CD14-positive monocyte (primary cell): Measurements from ENCODE around the gene ENOX1.

- CAGE, long polyA plus RNA = no peak
Observed at GRCh38 chr13:41650063-41650590, 192.8 kb downstream of the RGCC start.

DNA sequence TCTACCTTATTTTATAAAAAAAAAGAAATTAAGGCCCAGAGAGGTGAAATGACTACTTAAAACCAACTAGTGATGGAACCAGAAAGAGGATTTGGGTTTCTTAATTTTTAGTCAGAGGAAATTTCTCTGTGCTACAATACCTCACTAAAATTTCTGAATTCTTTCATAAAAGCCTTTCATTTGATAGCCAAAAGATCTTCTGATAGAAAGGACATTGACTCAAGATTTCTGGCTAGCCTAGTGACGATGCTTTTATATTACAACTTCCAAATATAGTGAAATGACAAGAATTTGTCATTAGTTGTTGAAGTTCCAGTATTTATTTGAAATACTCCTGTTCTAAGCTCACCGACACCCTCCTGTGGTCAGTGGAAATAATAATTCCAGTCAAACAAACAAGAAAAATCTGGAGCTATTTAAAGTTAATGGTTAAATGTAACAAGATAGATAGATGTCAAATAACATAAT, 195.3 kb downstream of the RGCC start:
- CAGE, long polyA plus RNA = no peak

GRCh38 chr13:41694752-41695380, 237.5 kb downstream of the RGCC start:
- CAGE, long polyA plus RNA = no peak

DNA sequence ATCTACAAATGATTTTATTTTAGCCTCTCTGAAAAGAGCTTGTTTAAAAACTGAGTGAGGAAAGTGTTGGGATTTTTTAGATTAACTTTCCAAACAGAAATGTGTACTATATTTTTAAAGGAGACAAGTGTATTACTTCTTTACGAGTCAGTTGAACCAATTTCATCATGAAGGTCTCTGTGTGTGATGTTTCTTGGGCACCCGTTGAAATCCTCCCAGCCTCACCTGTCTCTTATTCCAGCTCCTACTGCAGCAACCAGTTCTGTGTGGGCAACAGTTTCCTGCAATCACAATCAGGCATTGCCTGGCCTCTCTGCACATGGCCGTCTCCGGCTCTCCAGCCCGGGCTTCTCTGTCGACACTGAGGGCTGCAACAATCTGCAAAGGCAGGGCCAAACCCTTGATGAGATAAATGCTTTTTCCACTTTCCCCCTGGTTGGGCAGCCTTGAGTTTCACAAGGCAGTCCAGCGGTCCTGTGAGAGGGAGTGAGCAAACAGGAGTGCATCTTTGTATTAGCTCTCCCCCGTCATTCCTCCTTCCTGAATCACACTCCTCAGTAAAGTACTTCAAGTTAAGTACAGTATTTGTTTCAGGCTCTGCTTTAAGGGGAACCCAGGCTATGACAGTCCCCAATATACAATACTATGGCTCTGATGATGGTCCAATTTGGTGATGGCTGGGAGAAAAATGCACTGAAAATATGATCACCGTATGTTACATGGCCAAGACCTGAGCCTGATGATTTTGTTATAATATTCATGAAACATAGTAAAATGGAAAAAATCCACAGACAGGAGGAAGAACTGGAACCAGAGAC, 40.7 kb upstream of the VWA8 start:
- CAGE, long polyA plus RNA = no peak

GRCh38 chr13:42040785-42041527, 7.5 kb upstream of the DGKH start:
- CAGE, long polyA plus RNA = no peak

DNA sequence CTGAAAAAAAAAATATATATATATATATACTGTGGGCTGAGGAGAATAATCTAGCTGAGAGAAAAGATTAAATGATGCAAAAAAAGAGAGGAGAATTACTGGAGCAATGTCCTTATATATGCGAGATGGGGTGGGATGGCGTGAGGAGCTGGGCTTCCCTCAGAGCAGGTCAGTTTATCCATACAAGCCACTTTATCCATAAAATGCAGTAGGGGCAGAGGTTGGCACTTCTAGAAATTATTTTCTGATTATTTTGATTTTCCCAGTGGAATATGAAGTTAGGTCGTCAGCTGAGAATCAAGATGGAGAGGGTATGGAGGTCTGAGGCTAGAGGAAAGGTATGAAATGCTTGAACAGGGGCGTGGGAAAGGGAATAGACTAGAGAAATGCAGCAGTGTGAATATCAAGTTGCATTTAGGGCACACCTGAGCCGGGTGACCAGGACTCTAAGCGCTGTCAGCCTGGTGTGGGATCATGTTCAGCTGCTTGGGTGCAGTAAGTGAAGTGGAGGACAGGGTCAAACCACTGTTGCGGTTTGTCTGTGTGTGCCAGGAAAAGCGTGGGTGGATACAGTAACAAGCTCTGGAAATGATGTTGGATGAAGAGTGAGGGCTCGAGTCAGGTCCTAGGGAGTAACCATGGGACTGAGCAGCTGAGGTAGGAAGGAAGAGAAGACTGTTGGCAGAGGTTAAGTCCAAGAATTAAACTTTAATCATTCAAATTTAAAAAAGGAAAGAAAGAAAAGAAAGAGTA, 15.7 kb downstream of the DGKH start:
- CAGE, long polyA plus RNA = no peak

DNA sequence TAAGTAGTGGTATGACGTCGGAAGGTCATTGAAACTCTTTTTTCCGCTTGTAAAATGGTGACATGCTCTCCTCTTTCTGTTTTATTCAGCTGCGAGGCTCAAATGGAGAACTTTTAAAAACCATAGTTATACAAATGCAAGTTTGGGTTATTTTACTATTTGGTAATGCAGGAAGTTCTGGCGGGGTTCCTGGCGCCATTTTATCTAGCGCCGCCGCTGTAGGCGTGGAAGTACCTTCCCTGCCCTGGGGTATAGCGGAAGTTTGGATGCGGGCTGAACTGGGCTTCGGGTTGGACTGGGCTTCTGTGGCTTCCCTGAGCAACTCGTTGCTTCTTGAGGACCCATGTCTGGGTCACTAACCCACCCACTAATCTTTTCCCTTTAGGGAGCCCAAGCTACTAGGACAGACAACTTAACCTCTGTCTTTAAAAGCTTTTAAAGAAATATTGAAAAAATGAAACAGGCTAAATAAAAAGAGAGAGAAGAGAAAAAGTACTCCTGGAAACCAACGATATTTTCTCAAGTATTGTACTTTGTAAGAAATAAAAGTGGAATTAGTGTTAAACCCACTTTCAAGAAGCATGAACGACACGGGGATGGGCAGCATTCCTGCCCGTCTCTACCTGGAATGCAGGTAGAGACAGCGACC, 35.0 kb downstream of the DGKH start:
- CAGE, long polyA plus RNA = no peak

DNA sequence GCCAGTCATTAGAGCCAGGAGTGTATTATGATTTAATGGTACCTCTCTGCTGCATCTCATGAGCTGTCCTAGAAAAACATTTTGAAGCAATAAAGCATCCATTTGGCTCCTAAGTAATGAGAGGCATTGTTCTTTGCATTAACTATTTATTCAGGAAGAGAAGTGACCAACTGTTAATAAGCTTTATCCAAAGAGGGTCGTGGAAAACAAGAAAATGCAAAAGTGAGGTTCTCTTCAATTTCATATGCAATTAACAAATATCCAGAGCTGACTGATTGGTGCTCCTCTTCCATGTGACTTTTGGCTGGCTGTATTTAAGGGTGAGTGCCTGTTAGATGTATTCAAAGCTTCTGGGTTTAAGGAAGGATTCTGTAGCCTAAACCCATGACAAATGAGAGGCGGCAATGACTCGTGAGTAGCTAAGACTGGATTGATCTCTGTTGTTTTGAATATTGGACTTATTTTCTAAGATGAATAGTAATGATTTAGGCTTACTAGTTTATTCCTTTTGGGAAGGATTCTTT, 105.2 kb downstream of the DGKH start:
- CAGE, long polyA plus RNA = no peak

DNA sequence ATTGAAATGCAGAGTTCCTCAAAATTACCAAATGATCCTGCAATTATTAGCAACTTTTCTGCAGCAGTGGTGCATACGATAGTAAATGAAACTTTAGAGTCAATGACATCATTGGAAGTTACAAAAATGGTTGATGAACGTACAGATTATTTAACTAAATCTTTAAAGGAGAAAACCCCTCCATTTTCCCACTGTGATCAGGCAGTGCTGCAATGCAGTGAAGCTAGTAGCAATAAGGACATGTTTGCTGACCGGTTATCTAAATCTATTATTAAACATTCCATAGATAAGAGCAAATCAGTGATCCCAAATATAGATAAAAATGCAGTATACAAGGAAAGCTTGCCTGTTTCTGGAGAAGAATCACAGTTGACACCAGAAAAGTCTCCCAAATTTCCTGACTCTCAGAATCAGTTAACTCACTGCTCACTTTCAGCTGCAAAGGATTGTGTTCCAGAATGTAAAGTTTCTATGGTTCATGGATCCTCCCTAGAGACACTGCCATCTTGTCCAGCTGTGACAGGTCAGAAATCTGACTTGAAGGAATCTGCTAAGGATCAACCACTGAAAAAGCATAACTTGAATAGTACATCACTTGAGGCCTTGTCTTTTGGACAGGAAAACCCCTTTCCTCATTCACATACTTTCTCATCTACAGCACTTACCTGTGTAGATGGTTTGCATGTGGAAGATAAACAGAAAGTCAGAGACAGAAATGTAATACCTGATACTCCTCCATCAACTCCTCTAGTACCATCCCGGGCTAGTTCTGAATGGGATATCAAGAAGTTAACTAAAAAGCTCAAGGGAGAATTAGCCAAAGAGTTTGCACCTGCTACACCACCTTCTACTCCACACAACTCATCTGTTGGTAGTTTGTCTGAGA, 29.6 kb downstream of the AKAP11 start:
- CAGE, long polyA plus RNA = no peak

DNA sequence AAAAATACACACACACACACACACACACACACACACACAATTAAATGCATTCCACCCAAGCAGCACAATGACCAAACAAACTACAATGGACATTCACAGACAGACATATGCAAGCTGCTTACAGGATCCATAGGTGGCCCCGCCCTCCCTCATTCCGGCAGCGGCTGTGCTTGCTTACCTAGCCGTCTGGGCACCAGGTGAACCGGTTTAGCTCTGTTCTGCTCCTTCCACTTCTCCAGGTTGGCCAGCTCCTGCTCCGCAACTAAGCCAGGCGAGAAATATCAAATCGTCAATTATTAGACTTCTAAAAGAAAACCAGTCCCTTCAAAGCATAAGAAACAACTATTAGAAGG, 23.1 kb downstream of the EPSTI1 start:
- CAGE, long polyA plus RNA = no peak

- CAGE, long polyA plus RNA = no peak
Observed at GRCh38 chr13:43786410-43787732, at the start of gene ENOX1. Gene ENOX1 (minus strand): TSS chr13:43786972.

DNA sequence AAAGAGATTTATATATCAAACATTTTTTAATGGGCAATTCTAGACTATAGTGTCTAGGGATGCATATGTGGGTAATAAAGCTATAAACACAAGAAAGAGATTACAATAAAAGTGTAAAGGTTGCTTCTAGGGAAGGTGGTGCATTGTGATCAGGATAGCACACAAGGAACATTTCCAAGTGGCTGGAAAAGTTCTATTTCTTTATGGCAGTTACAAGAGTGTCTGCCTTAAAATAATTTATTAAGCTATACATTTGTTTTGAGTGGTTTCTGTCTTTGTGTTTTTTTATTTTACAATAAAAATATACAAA, 59.7 kb downstream of the SMIM2 start:
- CAGE, long polyA plus RNA = no peak

GRCh38 chr13:44112552-44113157, 48.4 kb downstream of the SMIM2 start:
- CAGE, long polyA plus RNA = no peak

DNA sequence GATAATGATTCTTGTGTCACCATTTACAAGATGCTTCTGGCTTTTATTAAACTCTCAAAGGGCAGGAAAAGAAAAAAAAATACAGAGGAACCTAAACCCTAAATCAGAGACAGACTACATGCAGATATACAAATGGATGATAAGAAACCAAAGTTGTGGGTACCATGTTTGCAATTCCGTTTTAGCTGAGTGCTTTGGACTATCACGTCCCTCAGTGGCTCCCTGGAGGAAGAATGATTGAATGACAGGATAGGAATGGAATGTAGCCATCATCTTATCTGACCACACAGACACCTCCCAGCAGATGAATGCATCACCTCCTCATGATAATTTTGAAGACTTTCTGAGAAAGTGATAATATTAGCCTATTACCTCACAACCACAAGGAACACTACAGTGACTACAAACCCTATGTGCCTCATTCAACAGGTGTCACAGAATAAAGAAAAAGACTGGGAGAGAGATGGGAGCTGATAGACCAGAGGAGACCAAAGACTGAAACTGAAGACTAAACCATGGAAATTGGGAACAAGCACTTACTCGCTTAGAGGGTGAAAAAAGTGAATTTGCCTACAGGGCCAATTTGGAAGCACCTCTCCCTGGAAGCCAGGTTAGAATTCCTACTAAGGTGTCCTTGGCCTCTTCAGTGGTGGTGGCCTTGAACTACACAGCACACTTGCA, 17.8 kb downstream of the SMIM2 start:
- CAGE, long polyA plus RNA = no peak

GRCh38 chr13:44305826-44306348, 67.7 kb upstream of the SERP2 start:
- CAGE, long polyA plus RNA = no peak

GRCh38 chr13:44364470-44365180, 9.0 kb upstream of the SERP2 start:
- CAGE, long polyA plus RNA = no peak

DNA sequence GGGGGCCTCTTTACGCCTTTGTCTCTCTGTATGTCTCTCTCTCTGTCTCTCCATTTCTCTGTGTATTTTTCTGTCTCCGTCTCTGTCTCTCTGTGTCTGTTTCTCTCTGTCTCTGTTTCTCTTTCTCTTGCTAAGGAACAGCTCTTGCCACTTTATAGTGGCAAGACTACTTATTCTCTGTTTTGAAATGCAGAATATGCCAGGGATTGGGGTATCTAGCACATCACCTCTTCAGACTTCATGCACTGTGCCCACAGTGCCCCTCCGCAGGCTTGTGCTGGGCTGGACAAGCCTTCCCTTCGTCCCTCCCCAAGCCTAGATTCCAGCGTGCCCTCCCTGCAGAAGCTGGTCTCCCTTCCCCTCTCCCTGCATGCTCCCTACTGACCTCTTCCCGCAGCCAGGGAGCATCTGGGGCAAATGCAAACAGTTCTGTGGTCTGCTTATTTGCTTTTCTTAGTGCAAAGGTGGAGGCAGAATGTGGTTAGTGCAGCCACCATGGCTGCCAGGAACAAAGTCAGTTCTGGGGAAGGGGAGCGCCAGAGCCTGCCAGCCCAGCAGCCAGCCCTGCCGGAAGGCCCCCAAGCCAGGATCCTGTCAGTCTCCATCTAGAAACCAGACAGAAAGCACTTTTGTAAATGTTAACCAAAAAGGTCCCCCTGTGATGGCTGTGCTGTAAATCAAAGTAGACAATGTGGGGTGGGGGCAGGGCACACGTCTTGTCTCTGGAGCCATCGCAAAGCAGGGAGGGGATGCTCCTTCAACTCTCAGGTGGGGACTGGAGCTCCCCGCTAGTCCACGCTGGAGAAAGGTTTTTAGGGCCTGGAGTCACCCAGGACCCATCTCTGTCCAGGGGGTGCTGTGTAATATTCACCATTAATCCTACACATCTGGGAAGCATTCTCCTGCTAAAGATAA, 30.6 kb downstream of the SERP2 start:
- CAGE, long polyA plus RNA = no peak

DNA sequence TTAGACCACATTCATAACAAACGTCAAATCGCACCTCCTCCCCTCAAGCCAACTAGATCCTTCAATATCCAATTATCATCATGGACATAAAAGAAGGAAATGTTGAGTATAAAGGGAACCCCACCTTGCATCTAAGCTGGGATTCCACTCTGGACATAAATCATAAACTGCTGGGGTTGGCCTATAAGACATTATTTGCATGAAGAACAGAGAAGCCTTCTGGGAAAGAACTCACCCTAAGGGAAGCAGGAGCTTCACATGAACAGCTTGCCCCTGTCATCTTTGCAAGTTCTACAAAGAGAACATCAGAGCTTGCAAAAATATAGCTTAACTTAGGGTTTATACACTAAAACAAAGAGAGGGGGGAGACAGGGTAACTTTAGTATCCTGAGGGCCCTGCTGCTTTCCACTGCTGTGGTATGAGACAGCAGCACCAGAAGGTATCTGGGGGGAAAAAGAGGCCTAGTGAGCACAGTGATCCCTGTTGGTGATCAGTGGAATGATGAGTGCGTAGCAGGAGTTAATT, 116.0 kb upstream of the TSC22D1 start:
- CAGE, long polyA plus RNA = no peak

- CAGE, long polyA plus RNA = no peak
Observed at GRCh38 chr13:44764698-44765440, 188.7 kb upstream of the TSC22D1 start.

DNA sequence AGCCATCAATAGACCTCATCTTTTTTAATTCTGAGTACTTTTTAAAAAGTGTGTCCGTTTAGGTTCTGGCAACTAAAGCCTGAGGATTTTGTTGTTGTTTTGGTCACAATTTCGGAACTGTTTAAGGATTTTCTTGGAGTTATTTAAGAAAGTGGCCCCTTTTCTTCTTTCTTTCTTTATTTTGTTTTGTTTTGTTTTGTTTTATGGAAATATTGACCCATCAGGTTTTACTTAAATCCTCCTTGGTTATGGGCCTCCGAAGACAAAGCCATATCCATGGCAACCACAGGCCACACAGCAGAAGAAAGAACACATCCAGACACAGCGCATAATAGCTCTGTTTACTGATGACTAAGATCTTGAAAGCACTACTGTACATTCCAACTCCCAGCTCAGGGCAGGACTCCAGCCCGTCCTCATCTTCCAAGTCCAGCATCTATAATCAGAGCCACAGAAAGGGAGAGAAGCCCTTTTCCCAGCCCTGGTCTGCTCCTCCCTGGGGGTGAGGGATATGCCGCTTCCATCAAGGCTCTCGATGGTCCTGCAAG, 84.4 kb downstream of the NUFIP1 start:
- CAGE, long polyA plus RNA = no peak